Parietal lobe (tissue), 2 donors: ENCODE measurements around the genes SORD, SEMA6D, SLC12A1 and COPS2.

DNA sequence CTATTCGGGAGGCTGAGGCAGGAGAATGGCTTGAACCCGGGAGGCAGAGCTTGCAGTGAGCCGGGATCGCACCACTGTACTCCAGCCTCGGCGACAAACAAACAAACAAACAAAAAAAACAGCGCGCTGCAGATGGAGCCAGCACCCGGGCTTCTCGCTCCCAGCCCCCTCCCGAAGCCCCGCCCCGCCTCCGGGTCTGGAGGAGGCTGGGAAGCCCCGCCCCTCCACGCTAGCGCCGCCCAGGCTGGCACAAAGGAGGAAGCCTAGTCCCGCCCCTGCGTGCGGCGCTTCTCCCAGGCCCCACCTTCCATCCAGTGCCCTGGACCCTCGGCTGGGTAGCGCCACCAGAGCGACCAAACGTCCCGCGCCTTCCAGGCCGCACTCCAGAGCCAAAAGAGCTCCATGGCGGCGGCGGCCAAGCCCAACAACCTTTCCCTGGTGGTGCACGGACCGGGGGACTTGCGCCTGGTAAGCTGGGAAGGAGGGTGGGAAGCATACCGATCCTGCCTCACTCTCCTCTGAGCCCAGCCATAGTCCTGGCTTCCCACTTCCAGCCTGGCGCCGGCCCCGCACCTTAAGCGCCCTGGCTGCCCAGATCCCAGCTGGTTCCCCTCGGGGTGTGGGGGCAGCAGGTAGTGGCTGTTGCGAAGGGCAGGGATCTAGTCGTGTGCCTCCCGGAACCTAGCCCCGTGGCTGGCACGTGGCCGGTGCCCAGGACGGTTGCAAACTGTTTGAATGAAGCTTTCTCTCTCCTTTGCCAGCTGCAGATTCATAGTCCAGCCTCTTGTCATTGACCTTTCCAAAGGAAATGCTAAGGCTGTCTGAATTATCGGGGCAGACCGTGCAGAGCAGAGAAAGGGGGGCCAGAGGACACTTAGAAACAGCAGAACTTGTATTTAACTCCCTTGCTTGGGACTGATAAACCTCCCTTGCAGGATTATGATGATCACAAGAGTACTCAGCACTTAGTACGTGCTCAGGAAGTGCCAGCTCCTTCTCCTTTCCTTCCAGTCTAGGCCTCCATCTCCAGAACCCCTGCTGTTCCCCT, at the start of gene SORD:
TSS of gene SORD (plus strand) at position 314 of the 1,048 bp plus-strand sequence.
- RAMPAGE, long total RNA = no peak

DNA sequence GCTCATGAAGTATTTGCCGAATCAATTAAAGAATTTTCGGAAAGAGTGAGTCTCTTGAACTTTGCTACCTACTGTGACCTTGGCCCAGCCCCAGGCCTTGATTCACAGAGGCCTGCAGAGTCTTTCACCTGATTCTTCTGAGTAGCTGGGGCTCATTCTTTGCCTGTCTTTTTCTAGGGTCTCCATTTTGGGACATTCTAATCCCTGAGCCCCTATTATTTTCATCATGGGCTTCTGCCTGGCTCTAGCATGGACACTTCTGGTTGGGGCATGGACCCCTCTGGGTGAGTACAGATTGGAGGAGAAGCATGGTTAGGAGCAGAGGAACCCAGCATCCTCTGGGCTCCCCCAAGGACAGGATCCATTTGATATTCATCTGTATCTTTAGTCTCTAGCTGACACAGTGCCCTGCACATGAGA, 2.0 kb downstream of the DUOX1 start:
- RAMPAGE, long total RNA = no peak

- RAMPAGE, long total RNA = no peak
Observed at GRCh38 chr15:45441549-45442154, 11.2 kb downstream of the C15orf48 start.

DNA sequence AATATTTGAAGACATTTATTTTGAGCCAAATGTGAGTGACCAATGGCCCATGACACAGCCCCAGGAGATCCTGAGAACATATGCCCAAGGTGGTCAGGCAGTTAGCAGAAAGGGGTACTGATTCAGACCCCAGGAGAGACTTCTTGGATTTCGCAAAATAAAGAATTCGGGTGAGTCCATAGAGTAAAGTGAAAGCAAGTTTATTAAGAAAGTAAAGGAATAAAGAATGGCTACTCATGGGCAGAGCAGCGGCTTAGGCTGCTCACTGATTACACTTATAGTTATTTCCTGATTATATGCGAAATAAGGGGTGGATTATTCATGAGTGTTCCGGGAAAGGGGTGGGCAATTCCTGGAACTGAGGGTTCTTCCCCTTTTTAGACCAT, 3.6 kb upstream of the BLOC1S6 start:
- RAMPAGE, long total RNA = no peak

DNA sequence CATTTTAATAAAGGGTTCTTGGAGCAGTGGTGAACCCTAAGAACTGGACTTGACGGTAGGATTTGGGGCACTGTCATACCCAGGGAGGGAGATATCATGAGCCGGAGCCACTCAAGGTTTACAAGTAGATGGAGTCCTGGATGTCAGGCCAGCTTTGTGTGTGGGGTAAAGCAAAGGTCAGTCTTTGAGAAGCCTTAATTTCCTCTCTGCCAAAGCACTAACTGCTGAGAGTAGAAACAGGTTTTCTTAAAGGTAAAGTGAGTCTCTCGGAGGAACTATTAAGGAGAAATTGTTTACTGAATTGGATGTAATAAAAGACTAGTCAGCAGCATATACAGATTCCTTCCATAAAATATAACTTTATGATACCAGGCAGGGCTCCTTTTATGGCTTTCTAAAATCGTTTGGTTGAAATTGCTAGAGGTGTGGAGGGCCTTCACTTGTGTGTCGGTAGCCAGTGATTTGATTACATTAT, 23.0 kb downstream of the SQOR start:
- RAMPAGE, long total RNA = no peak

GRCh38 chr15:47716711-47717653, at the start of gene SEMA6D:
Gene SEMA6D (plus strand): TSS chr15:47717505.
- RAMPAGE, long total RNA = no peak

DNA sequence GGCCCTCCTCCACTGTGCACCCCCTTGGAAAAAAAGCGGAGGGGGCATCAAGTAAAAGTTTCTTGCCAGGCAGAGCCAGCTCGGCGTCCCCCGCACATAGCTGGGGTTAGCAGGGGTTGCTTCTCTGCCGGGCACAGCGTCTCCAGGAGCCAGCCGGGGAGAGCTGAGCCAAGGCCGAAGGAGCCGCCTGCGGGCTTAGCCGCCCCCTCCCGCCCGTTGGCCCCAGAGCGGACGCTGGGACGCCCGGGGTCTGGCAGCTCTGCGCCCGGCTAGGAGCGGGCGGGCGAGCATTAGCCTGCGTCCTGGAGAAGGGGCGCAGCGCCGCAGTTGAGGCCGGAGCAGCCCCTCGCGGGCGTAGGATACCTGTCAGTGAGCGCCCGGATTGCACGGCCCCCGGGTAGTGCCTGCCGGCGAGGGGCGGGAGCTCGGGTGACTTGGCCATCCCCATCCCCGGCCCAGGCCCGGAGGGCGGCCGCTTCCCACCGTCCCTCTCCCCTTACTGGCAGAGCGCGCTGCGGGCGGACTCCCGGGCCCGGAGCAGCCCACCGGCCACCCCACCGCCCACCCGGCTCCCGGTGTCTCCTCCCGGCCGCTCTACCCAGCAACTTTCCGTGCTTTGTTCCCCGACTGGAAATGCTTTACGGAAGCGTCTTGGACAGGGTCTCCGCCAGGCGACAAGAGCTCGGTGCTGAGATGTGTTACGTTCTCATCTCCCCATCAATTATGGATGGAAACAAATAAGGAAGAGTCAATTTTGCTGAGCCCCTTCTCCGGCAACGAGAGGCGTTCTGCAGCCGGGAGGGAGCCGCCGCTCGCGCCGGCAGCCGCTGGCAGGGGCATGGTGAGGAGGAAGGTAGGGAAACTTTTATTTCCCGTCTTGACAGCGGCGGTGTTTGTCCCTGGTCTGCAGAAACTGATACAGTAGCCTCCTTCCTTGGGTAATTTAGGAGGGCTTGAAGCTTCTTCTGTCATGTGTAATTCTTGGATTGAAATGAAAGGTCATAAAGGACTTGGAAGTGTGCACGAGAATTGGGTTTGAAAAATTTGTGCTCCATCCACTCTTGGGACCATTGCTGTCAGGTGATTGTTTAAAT, 1.1 kb downstream of the SEMA6D start:
- RAMPAGE, long total RNA = no peak

DNA sequence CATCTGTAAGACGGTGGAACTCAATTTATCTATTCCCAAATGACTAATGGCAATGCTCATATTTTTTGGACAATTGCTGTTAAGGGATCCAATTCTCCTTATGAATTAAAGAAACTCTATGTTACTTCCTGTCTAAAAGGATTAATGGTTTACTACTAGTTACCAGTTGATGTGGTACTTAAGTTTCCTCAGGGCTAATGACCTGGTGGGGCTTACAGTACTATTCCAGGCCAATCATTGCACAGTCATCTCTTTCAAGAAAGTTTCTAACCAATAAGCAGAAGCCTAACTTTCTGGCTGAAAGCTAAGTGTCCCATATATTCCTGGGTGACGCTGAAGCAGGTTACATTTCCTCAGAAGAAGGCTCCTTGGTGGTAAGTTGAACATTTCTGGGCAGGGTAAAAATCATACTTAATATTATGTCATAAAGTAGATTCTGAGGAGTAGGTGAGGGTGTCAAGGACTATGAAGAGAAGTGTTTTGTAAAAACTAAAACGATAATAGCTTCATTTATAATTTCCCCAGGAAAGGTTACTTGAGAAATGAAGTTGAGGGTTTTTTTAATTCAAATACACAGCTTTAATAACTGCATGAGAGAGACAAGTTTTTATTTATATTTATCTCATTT, at the start of gene SLC12A1:
TSS of gene SLC12A1 (plus strand) at position 346 of the 628 bp plus-strand sequence.
- RAMPAGE, long total RNA = no peak

- RAMPAGE, long total RNA = no peak
Observed at GRCh38 chr15:48400006-48400235, 68.7 kb downstream of the DUT start.

- RAMPAGE, long total RNA = no peak
Observed at GRCh38 chr15:48428224-48428594, 97.0 kb downstream of the DUT start.

- RAMPAGE, long total RNA = no peak
Observed at GRCh38 chr15:48525962-48526544, 119.5 kb downstream of the FBN1 start.

GRCh38 chr15:48557153-48557958, 88.2 kb downstream of the FBN1 start:
- RAMPAGE, long total RNA = no peak

- RAMPAGE, long total RNA = no peak
Observed at GRCh38 chr15:48559271-48559578, 86.3 kb downstream of the FBN1 start.

- RAMPAGE, long total RNA = no peak
Observed at GRCh38 chr15:48602639-48603219, 42.8 kb downstream of the FBN1 start.

DNA sequence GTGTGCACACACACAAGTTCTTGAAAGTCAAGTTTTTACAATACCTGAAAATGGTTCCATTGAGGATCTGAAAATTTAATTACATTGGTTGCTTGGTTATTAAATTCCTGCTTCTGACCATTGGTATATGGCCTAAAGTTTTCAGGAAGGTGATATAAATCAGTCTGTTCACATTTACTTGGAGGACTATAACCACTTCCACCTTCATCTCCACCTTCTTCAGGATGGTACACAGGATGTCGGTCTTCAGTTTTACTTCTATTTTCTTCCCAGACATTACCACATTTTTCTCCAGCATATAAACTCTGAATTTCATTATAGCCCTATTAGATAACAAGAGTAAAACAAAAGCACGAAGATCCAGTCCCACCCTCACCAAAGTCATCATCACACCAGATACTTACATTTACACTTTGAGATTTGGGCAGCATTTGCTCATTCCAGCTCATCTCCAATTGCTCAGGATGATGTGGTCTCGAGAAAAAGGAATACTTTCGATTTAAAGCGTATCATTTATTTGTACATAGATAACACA, 13.5 kb downstream of the CEP152 start:
- RAMPAGE, long total RNA = no peak

- RAMPAGE, long total RNA = no peak
Observed at GRCh38 chr15:48989113-48990303, 25.8 kb upstream of the SHC4 start.

DNA sequence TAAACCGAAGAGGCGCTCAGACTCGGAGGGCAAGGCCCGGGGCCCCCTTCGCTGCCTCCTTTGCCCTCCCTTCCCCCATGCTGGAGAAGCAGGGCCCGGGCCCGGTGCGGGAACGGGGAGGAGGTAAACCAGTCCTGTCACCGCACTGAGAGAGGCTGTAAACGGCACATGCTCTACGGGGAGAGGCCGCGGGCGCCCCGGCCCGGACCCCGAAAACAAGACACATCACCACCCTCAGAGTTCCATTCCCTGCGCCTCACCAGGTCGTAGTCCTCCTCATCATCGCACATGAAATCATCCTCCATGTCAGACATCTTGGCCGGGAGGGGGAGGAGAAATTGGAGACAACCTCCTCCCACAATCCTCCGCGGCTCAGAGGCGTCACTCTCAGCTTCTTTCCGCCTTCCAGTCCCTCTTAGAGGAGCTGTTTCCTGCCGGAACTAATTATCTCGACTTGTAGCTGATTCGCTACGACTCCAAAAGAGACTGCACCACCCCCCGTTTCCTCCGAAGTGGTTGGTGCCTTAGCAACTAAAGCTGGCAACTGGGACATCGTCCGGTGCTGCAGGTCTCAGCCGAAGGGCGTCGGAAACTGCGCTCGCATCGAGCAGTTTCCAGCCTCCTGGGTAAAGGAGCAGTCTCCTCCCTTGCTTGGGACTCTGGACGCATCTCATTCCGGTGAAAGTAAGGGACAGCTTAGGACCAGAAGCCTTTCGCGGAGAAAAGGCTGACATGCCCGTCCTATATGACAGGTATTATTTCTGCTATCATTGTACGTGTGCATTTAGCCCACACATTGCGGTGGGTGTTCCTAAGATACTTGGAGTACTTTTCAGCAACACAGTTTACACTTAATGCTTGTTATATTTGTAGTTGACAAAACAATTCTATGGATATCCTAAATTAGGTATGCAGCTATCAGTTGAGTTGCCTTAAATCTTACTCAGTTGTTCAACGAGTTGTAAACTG, at the start of gene COPS2:
TSS of gene COPS2 (minus strand) at position 335 of the 969 bp plus-strand sequence.
- RAMPAGE, long total RNA = start-site peak on the minus strand centred at position 341 of the sequence, 38 bp wide, 672 and 185 reads in 2 replicates

GRCh38 chr15:50100625-50100893, 18.5 kb downstream of the ATP8B4 start:
- RAMPAGE, long total RNA = no peak

DNA sequence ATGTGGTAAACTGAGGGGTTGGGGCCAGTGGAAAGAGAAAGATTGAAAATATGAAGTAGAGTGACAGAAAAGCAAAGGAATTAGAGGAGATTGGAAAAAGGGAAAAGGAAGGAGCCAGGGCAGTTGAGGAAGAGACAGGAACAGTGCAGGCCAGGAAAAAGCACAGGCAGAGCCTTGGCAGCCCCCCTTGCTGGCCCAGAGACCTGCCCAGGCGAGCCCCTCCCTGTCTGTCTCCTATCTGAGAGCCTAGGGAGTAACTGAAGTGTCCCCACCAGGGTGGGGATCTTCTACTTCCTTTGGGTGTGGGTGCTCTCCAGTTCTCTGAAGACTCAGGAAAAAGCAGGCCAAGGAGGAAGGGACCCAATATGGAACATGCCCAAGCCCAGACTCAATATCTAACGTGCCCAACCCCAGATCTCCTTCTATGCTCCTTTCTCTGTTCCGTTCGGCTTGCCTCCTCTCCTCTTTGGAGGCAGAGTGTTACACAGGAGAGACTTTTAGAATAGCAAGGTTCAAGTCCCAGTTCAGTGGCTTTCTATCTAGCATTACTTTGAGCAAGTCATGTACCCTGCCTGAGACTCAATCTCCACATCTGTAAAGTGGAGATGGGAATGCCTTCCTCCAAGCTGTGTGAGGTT, 6.8 kb downstream of the ATP8B4 start:
- RAMPAGE, long total RNA = no peak

DNA sequence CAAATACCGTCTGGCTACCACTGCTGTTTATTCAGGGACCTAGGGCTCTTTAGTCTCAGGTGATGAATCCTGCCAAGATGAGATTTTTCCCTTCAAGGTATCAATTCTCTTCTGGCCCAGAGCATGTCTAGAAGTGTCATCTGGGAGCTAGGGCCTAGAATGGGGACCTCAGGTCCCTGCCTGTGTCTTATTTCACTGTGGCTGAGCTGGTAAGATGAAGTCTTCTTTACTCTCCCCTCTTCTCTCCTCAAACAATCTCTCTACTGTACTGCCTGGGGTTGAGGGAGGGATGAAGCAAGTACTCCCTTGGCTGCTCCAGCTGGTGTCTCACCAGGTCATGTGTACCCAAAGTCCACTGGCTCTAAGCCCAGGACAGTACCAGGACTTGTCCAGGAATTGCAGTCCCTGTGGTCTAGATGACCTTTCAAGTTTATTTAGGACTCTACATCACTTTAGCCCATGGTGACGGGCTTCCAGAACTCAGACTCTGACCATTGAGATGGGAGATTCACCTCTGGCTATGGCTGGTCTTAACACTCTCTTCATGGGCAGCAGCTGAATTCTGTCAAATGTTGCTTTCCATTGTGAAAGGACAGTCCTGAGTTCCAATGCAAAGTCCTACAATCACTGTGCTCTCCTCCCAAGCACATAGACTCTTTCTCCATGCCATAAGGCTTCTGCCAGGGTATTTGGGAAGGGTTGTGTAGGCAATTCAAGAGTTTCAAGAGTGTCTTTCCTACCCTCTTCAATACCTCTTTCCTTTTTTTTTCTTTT, 17.5 kb upstream of the SLC27A2 start:
- RAMPAGE, long total RNA = no peak